ENCODE measurements around a stretch of chr10.

GRCh38 chr10:12499052-12499891 is 149.9 kb downstream of the CAMK1D start:
- PRO-cap, 6 experiments = no peak in any of the 6 experiments
- RAMPAGE, long total RNA, 2 experiments = no peak in any of the 2 experiments
- RRBS = no CpG with 5 or more reads among the region's 5 CpGs

DNA sequence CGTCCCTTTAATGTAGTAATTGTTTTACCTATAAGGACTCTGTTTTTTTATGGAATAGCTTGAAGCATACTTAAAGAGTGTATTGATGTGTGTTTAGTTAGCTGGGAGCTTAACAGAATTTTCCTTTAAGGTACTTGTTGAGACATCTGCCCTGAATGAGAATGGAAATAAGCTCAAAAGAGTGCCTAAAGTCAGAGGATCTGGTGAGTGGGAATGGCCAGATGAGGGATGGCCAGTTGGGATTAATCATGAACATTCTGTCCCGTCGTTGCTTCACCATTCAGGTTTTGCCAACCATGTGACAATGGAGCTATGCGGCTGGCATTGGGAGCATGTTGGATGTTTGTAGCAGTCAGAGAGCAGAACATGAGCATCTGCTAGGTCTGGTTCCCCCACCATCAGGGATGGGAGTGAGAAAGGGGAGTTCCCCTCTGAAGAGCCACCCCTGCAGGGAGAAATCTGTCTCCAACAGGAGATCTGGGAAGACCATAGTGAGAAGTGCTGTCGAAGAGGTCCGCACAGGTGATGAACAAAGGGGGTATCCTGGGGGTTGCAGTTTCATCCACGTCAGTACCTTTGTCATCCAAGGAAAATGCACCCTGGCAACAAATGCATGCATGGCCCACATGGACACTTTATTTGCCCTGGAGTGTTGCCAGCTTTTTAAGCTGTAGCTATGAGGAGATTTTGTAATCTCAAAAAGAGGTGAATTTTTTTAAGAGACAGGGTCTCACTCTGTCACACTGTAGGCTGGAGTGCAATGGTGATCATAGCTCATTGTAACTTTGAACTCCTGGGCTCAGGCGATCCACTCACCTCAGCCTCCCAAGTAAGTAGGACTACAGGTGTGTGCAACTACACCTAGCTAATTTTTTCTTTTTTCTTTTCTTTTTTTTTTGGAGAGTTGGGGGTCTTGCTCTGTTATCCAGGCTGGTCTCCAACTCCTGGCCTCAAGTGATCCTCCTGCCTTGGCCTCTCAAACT is 190.2 kb downstream of the CAMK1D start:
- PRO-cap, 6 experiments = no peak in any of the 6 experiments
- RAMPAGE, long total RNA, 2 experiments = no peak in any of the 2 experiments
- RRBS = no CpG with 5 or more reads among the region's 8 CpGs

- PRO-cap, 6 experiments = no peak in any of the 6 experiments
- RAMPAGE, long total RNA, 2 experiments = no peak in any of the 2 experiments
- RRBS = no CpG with 5 or more reads among the region's 7 CpGs
Observed at GRCh38 chr10:12639613-12640130, 290.3 kb downstream of the CAMK1D start.

- PRO-cap, 6 experiments = no peak in any of the 6 experiments
- RAMPAGE, long total RNA, 2 experiments = no peak in any of the 2 experiments
- RRBS = no CpG with 5 or more reads among the region's 3 CpGs
Observed at GRCh38 chr10:12909938-12910137, 91.7 kb downstream of the CCDC3 start.

- PRO-cap, 6 experiments = no peak in any of the 6 experiments
- RAMPAGE, long total RNA, 2 experiments = no peak in any of the 2 experiments
- RRBS = no CpG with 5 or more reads among the region's 5 CpGs
Observed at GRCh38 chr10:13184734-13185593, 23.6 kb downstream of the MCM10 start.

DNA sequence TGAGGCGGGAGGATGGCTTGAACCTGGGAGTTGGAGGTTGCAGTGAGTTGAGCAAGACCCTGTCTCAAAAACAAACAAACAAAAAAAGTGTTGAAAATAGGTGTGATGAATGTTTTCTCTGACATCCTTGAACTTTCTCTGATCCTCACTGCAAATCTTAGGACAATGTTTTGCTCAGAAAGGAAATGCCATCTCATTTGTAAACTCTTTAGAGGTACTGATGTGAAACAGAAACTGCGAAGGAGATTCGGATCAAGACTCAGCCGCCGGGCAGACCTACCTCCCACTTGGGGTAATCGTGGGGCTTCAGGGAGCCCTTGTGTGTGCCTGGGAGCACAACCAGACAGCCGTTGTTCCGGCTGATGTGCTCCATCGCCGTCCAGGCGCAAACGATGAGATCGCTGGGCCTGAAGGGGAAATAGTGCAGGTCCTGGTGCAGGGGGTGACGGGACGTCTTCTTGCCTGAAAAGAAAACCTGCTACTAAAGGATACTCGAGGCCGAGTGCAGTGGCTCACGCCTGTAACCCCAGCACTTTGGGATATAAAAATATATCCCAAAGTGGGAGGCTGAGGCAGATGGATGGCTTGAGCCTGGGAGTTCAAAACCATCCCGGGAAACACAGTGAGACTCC is 11.7 kb downstream of the PHYH start:
- PRO-cap, 6 experiments = no peak in any of the 6 experiments
- RAMPAGE, long total RNA, 2 experiments = no peak in any of the 2 experiments
- RRBS = 87% methylated on average over 4 of the region's 19 CpGs

- PRO-cap, 6 experiments = no peak in any of the 6 experiments
- RAMPAGE, long total RNA, 2 experiments = no peak in any of the 2 experiments
- RRBS = no CpG with 5 or more reads among the region's 7 CpGs
Observed at GRCh38 chr10:13340989-13341523, 7.0 kb downstream of the SEPHS1 start.

- PRO-cap, 6 experiments = no peak in any of the 6 experiments
- RAMPAGE, long total RNA, 2 experiments = no peak in any of the 2 experiments
- RRBS = no CpG with 5 or more reads among the region's 9 CpGs
Observed at GRCh38 chr10:13400451-13401019, 52.4 kb upstream of the SEPHS1 start.

GRCh38 chr10:13473275-13473703 is 55.5 kb downstream of the BEND7 start:
- PRO-cap, 6 experiments = no peak in any of the 6 experiments
- RAMPAGE, long total RNA, 2 experiments = no peak in any of the 2 experiments
- RRBS = no CpG with 5 or more reads among the region's 25 CpGs

GRCh38 chr10:13527886-13528390 is 876 bp downstream of the BEND7 start:
- PRO-cap, 6 experiments = peak in 1 of 6 experiments; most common plus-strand start chr10:13528313 (in 1); most common minus-strand start chr10:13528175 (in 1)
- RAMPAGE, long total RNA, 2 experiments = no peak in any of the 2 experiments
- RRBS = 9% methylated on average over 1 of the region's 32 CpGs

DNA sequence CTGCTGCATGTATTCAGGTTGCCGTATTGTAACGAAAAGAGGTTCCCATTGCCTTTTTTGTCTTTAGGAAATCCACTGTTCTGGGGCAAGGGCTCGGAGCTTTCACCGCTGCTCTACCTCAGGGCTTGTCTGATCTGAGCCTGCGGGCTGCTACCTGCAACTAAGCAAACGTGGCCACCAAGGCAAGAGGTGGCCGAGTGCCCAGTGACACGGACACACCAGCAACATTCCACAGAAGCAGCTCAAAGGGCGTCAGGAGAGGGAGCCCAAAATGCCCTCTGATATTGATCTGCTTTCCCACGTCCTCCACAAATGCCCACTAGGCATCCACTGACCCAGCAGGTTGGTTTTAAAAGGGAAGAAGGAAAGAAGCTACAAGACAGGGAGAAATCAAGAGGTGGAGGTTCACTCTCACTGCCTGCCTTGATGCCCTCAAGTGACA is 92.9 kb downstream of the PRPF18 start:
- PRO-cap, 6 experiments = no peak in any of the 6 experiments
- RAMPAGE, long total RNA, 2 experiments = no peak in any of the 2 experiments
- RRBS = no CpG with 5 or more reads among the region's 10 CpGs

DNA sequence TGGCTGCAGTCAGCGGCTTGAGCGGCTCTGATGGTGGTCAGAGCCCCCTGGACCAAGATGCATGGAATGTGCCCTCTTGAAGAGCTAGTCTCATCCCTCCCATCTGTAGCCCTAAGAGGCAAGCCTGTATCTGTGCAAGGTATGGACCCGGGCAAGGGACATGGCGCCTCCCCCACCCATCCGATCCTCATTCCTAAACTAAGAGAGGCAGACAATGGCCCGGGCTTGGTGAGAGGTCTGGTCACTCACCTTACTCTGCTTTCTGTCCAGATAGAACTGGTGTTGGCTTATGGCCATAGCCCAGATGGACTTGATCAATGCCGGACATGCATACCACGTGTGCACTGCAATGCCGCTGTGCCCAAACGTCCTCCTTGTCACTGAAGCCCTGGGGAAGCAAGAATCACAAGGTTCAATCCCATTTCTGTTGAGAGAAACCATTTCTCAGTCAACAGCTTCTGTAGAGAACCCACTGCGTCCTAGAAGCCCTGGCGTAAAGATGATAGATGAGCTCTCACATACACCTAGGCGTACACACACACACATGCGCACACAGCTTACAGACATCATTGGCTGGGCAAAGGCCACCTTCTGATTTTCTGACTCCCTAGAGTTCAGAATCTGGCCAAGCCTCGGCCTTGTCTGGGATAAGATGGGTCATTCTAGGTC is 114.5 kb downstream of the PRPF18 start:
- PRO-cap, 6 experiments = no peak in any of the 6 experiments
- RAMPAGE, long total RNA, 2 experiments = no peak in any of the 2 experiments
- RRBS = 94% methylated on average over 4 of the region's 15 CpGs

- PRO-cap, 6 experiments = no peak in any of the 6 experiments
- RAMPAGE, long total RNA, 2 experiments = no peak in any of the 2 experiments
- RRBS = no CpG with 5 or more reads among the region's 13 CpGs
Observed at GRCh38 chr10:13705021-13705404, 118.2 kb downstream of the PRPF18 start.

DNA sequence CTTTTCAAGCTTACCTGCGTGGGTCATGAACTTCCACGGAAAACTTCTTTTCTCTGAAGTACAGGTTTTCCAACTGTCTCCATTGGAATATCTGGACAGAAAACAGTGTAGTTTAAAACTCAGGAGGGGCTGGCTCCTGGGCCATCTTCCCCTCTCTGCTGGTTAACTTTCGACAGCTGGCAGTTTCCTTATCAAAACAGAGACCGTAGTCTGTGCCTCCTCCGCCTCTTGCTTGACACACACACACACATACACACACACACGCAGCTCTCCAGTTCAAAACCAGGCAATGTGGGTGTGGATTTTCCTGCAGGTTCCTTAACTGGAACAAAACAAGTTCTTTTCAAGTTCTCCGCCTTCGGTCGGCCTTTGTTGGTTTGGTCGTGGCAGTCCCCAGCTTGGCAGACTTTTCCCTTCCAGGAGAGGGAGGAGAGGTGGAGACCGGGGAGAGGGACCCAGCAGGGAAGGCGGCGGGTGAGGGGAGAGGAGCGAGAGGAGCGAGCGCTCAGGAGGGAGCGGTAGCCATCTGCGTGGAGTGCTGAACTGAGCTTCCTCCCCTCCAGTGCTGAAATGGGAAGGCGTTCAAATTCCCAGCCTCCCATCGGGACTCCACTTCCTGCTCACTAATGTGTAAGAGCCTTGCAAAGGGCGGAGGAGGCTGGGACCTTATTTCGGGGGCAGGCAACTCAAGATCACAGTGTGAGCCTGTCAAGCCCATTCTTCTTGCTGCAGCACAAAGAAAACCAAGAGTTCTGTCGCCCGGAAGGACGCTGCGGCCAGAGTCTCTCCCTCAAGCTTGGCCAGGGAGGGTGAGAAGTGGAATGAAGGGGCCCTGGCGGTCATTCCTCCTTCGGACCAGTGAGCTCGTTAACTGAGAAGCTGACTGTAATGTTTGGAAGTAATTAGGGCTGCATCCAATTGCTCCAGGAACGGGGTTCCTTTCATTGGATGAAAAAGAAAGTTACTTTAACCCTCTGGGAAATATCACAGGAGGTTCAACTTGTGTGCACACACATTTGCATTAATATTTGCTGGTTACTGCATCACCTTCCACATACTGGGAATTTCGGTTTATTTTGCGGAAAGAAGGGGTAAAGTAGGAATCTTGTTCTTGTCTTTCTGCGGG is 120.6 kb downstream of the PRPF18 start:
- PRO-cap, 6 experiments = peak in 6 of 6 experiments; most common plus-strand start position 736 of the sequence (in 2); most common minus-strand start position 545 of the sequence (in 6)
- RAMPAGE, long total RNA, 2 experiments = start-site peak on the minus strand in 1 of 2 experiments, centred at position 181 of the sequence, 30 reads per replicate
- RRBS = no CpG with 5 or more reads among the region's 33 CpGs

DNA sequence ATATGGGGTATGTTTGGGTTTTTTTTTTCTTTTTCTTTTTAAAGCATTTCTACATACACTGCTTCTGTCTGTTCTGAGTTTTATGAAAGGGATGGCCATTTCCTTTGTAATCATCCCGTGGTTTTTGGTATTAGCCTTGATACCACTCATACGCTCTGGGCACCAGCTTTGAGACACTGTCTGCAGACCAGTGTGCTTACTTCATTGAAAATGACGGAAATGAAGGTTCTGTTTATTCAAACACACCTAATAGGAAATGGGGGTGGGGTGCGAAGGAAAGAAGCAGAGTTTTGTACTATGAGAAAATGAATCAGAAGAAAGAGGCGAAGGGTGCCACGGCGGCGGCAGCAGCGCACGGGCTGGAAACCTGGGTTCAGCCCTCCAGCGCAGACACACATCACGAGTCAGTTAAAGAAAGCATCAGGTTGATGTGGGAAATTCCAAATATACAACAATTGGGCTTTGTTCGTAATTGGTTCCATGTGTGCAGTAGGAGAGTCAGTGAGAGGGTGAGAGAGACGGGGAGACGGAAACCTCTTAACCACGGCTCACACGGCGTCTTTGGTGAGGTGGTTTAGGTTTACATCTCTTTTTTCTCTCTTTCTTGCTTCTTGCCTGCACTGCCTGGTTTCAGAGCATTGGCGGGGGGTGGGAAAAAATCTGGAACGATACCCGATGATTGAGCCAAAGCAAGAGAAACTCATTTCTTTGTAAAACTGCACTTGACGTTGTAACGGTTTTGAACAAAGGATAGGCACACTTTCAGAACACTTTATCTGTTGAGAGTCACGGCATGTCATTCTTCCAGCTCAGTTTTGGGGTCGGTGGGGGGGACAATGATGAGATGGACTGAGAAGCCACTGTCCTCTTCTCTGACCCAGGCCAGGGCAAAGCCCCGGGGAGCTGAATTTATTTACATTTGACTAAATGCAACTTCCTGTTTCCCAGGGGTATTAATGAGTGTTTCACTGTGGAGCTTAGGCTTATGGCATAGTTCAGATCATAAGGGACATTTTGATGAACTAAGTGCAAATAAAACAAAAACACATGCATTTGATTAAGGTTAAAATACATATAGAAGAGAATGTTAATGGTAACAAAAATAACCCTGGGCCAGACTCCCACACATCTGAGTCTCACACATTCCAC is 321.1 kb downstream of the FRMD4A start:
- PRO-cap, 6 experiments = peak in 6 of 6 experiments; most common plus-strand start position 313 of the sequence (in 6); most common minus-strand start position 206 of the sequence (in 3)
- RAMPAGE, long total RNA, 2 experiments = no peak in any of the 2 experiments
- RRBS = no CpG with 5 or more reads among the region's 26 CpGs

DNA sequence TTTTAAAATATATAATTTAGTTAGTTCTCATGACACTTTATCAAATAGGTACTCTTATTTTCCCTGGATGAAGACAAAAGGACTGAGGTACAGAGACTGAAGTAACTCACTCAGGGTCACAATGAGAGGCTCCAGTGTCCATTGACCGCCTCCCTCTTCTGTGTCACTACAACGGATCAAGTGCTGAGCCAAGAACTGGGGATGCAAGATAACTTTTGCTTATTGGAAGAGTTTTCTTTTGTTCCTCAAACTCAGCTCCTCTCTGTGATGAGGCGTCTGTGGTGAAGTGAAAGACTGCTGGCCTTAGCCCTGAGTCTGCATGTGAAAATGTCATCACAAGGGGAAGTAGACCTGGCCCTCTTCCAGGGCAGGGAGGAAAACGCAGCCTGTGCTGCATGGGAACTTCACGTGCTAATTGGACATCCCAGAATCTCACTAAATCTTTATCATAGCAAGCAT is 314.9 kb downstream of the FRMD4A start:
- PRO-cap, 6 experiments = no peak in any of the 6 experiments
- RAMPAGE, long total RNA, 2 experiments = no peak in any of the 2 experiments
- RRBS = no CpG with 5 or more reads among the region's 5 CpGs

- PRO-cap, 6 experiments = no peak in any of the 6 experiments
- RAMPAGE, long total RNA, 2 experiments = no peak in any of the 2 experiments
- RRBS = no CpG with 5 or more reads among the region's 2 CpGs
Observed at GRCh38 chr10:14023661-14023943, 307.1 kb downstream of the FRMD4A start.

GRCh38 chr10:14379596-14380007 is 48.9 kb upstream of the FRMD4A start:
- PRO-cap, 6 experiments = no peak in any of the 6 experiments
- RAMPAGE, long total RNA, 2 experiments = no peak in any of the 2 experiments
- RRBS = no CpG with 5 or more reads among the region's 4 CpGs

DNA sequence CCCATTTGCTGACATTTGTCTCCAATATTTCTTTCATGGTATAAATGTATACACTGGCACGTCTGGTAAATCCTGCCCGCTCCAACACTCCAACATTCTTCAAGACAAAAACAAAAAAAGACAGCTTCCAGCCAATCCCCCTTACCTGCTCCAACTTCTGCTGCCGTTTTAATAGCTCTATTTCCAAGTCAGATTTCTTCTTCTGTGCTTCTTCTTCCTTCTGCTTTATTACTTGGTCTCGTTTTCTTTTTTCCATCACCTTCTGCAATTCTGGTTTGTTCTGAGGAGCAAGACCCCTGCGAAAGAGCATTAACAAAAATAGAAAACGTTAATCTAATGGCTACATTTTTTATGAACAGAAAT is 191.0 kb upstream of the FRMD4A start:
- PRO-cap, 6 experiments = no peak in any of the 6 experiments
- RAMPAGE, long total RNA, 2 experiments = no peak in any of the 2 experiments
- RRBS = no CpG with 5 or more reads among the region's 6 CpGs

GRCh38 chr10:14540544-14541137 is 209.9 kb upstream of the FRMD4A start:
- PRO-cap, 6 experiments = no peak in any of the 6 experiments
- RAMPAGE, long total RNA, 2 experiments = no peak in any of the 2 experiments
- RRBS = no CpG with 5 or more reads among the region's 10 CpGs

All from heart left ventricle (tissue), 7 donors.